Left common carotid artery plus branches (tissue), 1 donor: Measurements from ENCODE around the gene RPE65.

DNA sequence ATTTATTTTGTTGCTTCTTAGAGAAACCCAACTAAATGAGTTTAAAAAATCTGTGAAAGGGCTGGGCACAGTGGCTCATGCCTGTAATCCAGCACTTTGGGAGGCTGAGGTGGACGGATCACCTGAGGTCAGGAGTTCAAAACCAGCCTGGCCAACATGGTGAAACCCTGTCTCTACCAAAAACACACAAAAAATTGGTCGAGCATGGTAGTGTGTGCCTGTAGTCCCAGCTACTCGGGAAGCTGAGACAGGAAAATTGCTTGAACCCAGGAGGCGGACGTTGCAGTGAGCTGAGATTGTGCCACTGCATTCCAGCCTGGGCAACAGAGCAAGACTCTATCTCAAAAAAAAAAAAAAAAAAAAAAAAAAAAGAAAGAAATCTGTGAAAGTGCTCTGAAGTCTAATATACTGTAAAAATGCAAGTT lies 164.1 kb upstream of the SGIP1 start:
- PRO-cap = no peak

GRCh38 chr1:66371279-66372051 lies 162.5 kb upstream of the SGIP1 start:
- PRO-cap = no peak

GRCh38 chr1:66396027-66396898 lies 137.7 kb upstream of the SGIP1 start:
- PRO-cap = no peak

DNA sequence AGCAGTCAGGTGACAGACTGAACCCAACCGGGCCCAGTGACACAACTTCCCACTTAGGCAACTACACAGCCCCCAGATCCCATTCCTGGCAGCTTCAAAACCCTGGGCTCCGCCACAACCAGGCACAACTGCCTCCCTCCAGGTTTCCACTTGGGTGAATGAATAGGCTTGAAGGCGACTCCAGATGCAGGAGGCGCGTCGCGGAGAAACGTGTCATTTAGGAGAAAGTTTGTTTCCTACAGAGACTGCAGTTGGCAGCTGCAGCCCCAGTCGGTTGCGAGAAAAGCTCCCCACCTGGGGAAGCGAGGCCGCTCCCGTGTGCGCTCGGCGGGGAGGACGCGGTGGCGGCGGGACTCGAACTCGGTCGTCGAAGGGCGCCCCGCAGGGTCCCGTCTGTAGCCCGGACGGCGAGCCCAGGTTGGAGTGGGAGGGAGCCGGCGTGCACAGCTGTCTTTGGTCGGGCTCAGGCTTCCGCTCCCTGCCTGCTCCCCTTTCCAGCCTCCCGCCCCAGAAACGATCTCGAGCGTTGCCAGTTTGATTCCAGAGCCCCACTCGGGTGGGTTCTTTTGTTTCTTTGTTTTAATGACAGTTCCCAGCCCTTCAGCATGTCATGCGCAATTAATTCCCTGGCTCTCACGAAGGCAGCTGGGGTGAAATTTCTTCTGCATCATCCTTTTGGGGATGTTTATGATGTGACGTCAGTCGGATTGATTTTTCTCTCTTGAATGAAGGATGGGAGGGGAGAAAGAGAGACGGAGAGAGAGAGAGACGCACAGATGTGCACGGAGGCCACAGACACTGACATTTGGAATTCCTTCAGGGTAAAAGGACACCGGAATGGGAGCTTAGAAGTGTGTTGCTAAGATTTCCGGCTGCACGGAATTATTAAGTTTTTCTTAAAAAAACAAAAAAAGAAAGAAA lies 841 bp upstream of the SGIP1 start:
- PRO-cap = bidirectional peak, plus-strand start at position 742 of the sequence, minus-strand start at position 425 of the sequence

DNA sequence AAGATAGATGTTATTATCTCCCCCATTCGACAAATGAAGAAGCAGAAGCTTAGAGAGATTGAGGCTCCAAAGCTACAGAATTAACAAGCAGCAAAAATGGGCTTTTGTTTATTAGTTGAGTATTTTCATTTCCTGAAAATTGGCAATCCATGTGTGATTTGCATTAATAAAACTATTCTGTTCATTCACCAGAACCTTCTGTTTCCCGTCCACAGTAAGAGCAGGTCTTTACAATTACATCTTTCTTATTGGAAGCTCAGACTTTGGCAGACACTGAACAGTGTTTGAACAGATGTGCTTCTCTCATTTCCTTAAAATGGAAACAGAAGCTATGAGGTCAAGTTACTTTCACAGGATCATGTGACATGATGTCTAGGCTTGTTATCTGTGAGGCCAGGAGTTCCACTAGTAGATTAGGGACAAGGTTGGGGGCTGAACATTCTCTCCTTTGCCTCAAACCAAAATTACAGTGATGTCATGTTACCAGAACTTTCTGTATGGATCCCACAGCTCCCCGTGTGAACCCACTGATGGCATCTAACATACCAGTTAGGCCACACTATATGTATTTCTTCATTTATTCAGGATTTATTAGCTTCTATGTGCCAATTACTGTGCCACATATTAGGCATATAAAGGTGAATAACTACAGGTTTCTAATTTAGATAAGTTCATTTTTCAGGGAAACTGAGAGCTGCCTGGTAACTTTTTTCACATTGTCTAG lies 5.9 kb downstream of the DYNLT5 start:
- PRO-cap = no peak

DNA sequence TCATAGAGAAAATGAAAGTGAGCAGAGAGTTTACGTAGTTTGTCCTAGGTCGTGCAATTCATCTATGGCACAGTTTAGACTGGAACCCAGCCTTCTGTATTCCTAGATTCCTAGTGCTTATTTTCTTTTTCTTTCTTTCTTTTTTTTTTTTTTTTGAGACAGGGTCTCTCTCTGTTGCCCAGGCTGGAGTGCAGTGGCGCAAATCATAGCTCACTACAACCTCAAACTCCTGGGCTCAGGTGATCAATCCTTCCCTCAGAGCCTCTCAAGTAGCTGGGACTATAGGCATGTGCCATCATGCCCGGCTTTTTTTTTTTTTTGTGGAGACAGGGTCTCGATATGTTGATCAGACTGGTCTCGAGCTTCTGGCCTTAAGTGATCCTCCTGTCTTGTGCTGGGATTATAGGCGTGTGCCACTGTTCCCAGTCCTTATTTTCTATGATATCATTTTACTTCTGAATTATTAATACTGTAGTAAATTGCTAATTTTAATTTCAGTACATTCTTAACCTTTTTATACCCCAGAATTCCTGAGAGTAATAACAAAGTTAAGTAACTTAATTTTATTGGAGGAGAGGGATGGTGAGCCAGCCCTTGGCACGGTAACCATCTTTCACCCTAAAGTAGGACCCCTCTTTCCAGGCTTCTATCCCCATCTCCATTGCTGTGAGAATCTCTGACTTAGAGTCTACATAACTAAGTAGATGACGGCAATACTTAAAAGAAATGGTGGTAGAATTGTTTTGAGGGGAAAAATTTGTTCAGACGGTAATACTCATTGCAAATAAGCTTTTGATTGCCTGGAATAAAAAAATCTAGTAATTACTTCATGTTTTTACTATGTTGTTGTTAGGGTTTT lies 9.7 kb downstream of the MIER1 start:
- PRO-cap = no peak

GRCh38 chr1:66987250-66988067 lies 62.7 kb downstream of the MIER1 start:
- PRO-cap = no peak

- PRO-cap = unidirectional peak, plus-strand start at chr1:67053160
Observed at GRCh38 chr1:67052971-67053278, 1.0 kb downstream of the SLC35D1 start.

GRCh38 chr1:67138599-67139489 lies 4.1 kb upstream of the C1orf141 start:
- PRO-cap = no peak

DNA sequence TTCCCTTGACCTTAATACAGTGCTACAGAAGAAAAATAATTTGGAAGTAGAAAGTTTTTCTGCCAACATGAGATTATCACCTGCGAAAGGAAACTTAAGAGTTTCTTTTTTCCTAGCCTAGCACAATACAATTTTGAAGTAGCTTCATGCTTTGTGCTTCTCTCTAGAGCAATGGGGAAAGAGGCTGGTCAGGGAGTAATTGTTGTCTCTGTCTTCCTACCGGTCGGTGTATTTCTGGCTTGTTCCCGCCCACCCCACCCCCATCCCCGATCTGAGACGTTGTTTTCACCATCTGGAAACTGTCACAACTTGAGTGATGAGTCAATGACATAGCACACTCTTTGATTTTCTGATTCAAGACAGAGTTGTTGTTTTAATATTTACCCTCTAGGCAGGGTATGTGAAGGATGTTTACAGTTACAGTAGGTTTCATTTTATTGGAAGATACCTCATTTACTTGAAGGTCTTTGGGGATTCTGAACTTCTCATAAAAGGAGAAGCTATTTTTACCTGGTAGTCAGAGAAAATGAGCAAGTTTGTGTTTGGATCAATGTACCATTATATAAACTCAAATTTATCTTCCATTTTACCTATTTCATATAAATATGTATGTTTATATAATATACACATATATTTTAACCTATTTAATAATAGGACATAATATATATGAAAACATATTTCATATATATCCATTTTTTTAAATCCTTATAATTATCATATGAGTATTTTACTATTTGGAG lies 7.1 kb downstream of the IL12RB2 start:
- PRO-cap = no peak

DNA sequence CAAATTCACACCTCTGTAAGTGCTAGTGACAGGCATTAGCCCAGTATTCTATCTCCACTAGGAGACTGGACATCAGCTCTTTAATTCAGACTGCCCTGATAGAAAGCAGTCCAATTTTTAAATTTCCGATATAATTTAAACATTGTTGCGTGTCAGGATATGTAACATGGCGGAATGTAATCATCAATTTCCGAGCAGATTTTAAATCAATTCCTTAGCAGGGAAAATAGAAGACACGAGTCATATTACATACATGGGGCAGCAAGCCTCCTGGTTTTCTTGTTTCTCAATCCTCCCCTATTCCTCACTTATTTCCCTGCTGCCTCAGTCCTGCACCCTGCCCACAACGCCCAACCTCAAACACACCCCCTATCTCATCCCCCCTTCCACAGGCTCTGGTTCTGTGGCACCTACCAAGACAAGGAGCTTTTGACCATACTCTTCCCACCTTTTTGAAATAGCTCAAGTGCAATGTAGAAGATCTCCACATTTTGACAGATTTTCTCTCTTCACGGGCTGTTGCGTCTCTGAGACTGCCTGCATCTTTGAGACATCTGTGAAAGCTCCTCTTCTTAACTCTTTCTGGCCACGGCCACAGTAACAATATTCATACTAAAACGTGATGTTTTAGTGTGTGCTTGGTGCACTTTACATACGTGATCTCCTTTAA lies 1.5 kb upstream of the SERBP1 start:
- PRO-cap = no peak

- PRO-cap = no peak
Observed at GRCh38 chr1:67558405-67558711, 126.6 kb upstream of the GADD45A start.

DNA sequence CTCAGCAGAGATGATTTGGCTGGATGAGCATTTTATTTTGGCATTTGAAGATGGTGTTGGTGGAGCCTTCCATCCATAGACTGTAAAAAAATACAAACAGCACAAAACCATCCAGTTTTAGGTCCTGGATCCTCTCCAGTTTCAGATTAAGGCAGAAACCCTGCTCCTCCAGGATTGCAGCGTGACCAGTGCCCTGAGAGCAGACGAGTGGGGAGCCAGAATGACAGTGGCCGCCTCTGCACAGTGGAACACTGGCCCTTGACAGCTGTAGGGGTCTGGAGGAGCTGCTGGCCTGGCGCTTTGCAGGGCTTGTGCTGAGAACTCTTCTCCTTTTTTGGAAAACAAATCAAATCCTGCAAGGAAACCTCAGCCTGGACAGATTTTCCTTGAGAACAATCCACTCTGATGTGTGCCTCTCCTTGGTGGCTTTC lies 72.1 kb upstream of the GADD45A start:
- PRO-cap = no peak

DNA sequence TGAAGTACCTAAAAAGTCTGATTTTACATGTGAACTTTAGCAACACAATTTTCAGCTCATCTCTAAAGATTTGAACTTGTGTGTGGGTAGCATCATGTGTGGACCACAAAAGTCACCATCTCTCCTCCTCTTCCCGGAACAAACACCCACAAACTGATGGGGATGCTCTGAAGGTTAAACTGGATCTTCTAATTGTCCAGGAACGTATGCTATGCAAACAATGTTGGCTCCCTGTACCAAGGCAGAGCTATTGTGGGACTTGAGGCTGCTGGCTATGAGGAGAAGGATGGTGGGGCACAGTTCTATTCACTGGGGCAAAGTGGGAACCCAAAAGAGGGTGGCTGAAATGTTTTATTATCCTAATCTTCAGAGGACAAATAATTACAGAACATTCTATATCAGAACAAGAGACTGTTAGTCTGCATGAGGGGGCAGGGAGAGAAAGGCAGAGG lies 62.7 kb downstream of the GADD45A start:
- PRO-cap = no peak

GRCh38 chr1:67831748-67832680 lies 1.3 kb downstream of the GNG12 start:
- PRO-cap = bidirectional peak, plus-strand start at chr1:67832001, minus-strand start at chr1:67831883; bidirectional peak, plus-strand start at chr1:67832394, minus-strand start at chr1:67832135

DNA sequence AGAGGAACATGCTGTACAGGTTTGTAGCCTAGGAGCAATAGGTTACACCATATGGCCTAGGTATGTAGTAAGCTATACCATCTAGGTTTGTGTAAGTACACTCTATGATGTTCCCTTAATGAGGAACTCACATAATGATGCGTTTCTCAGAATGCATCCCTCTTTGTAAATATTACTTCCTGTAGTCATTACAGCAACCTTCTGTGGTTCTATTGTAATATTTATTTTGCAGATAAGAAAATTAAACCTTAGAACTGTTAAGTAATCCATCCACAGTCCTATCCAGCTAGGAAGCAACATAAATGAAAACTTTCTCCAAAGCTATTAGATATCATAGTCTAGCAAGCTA lies 88.7 kb downstream of the WLS start:
- PRO-cap = no peak

GRCh38 chr1:68323020-68323759 lies 90.9 kb upstream of the WLS start:
- PRO-cap = no peak

DNA sequence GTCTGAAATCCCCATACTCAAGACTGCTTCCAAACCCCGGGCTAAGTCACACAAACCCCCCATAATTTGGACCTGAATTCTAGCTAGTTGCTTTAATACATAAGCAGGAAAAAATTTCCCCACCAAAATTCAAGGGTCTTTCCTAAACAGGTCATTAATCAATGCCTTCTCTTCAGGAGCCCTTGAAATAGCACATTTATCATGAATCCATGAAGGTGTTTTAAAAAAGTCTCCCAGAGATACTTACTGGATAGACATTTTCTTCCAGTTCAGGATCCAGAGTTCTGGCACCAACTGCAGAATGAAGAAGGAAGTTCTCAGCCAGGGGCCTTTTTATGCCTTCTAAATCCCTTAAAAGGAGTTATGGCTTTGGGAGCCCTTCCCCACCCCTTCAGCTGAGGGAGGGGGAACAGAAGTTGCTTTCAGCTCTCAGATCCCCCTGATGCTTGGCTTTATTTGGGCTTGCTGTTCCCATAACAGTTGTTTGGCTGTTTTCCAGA lies at the start of gene RPE65:
Gene RPE65 (minus strand): TSS at position 307 of the 500 bp plus-strand sequence.
- PRO-cap = no peak

DNA sequence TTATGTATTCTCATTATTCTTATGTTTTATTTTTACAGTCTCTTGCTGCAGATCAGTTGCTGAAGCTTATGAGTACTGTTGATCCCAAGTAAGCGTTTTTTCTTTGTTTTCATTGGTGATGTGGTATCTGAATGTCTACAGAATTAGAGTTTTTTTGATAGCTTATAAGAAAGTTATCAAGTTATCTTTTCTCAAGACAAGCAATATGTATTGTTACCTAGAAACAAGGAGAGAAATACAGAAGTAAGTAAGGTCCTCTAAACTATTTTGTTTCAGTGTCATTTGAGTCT lies 14.2 kb downstream of the SRSF11 start:
- PRO-cap = no peak

DNA sequence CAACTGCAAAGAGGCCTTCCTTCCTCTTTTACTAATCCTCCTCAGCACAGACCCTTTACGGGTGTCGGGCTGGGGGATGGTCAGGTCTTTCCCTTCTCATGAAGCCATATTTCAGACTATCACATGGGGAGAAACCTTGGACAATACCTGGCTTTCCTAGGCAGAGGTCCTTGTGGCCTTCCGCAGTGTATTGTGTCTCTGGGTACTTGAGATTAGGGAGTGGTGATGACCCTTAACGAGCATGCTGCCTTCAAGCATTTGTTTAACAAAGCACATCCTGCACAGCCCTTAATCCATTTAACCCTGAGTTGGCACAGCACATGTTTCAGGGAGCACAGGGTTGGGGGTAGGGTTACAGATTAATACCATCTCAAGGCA lies 49.8 kb downstream of the CTH start:
- PRO-cap = no peak